Frontal cortex (tissue), 2 donors: ENCODE measurements around a stretch of chr11.

GRCh38 chr11:94536930-94537393, 6.8 kb upstream of the FUT4 start:
- RAMPAGE, long total RNA = no peak

GRCh38 chr11:94544512-94544730, 700 bp downstream of the FUT4 start:
- RAMPAGE, long total RNA = no peak

DNA sequence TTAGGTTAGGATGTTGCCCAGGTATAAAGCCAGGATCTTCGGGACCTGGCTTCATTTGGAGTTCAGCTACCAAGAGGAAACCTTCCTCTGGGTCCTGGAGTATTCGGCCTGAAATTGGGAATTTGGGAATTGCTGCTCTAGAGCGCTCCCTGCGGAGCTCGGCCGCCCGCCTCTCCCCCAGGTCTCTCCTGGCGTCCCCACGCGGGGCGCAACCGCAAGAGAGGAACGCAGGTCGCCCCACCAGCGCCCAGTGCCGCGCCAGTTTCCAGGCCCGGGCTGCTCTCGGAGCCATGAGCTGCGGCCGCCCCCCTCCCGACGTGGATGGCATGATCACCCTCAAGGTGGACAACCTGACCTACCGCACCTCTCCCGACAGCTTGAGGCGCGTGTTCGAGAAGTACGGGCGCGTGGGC, 12.2 kb downstream of the KDM4E start:
- RAMPAGE, long total RNA = no peak

DNA sequence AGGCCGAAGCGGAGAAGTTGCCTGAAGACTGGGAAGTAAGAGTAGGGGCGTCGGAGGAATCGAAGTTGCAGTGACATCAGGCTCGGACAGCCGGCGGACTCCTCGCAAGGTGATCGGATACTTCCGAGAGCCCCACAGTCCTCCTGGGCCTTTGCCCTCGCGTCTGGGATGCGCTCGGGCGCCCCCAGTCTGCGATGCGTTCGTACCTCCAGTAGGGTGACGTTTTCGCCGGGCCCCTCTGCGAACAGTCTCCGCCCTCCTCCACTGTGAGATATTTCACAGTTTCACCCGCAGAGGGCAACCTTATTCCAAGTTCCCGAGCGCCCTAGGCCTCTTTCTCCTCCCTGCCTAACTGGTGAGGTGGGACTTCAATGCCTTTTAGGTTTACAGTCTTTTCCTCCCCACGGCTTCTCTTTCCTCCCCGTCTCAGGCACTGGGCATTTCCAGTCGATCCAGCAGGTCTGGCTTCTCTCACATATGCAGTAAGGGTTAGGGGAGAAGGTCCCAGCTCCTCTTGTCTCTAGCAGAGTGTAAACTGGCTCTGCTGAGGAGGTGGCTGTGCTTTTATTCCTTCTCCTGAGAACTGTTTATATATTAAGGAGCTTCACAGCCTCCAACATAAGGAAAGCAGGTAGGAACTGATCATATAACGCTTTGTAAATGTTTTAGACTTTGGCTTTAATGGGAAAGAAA, 61.9 kb downstream of the ENDOD1 start:
- RAMPAGE, long total RNA = no peak

- RAMPAGE, long total RNA = no peak
These were observed 63.5 kb downstream of the ENDOD1 start for GRCh38 chr11:95152916-95153785.

- RAMPAGE, long total RNA = no peak
These were observed 497 bp downstream of the SESN3 start for GRCh38 chr11:95230541-95230869.

GRCh38 chr11:95242303-95243193, 11.5 kb upstream of the SESN3 start:
- RAMPAGE, long total RNA = no peak

DNA sequence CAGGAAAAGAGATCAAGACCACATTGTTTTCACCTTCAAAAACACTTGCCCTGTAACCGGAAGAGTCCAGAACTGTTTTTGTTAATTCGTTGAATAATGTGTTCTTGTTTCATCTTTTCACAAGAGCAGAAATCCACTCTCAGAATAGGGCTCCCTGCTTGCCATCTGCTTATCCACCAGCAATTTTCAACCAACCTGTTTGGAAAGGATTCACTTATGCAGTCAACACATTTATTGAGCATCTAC, 100.6 kb downstream of the FAM76B start:
- RAMPAGE, long total RNA = no peak

- RAMPAGE, long total RNA = no peak
These were observed 199.5 kb downstream of the MAML2 start for GRCh38 chr11:96143381-96143918.

- RAMPAGE, long total RNA = no peak
These were observed 134.7 kb downstream of the MAML2 start for GRCh38 chr11:96208151-96208769.

DNA sequence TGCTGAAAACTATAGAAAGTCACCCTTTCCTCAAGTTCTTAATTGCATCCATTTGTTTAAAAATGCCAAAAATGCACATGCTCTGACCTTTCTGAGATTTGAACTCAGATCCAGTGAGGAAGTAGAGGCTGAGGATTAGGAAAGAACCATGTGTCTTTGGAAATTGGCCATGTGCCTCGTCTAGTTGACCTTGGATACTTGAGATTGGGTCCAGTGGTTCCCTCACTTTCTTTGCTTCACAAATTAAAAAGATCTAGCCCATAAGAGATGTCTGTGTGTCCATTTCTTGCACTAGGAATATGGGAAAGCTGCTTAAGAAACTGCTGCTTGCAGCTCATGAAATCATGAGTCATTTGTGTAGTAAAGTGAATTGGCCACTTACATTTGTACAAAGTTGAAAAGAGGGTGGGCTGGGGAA, 128.2 kb downstream of the MAML2 start:
- RAMPAGE, long total RNA = no peak

DNA sequence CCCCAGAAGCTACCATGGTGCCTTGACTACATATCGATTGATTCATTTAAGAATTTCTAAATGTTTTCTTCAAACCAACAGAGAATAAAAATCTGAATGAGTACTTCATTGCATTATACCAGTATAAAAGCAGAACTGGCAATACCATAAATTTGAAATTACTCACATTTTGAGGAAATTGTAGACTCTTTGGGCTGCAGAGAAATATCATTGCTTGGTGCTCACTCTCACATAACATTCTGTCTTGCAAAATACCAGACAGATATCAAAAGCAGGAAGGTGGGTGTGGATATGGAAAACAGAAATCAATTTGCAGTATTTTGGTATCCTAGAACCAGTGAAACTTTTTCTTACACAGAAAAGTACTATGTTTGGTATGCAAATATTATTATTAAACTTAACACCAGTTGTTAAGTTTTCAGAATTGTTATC, 113.4 kb downstream of the MAML2 start:
- RAMPAGE, long total RNA = no peak

GRCh38 chr11:96252873-96253928, 89.8 kb downstream of the MAML2 start:
- RAMPAGE, long total RNA = no peak

DNA sequence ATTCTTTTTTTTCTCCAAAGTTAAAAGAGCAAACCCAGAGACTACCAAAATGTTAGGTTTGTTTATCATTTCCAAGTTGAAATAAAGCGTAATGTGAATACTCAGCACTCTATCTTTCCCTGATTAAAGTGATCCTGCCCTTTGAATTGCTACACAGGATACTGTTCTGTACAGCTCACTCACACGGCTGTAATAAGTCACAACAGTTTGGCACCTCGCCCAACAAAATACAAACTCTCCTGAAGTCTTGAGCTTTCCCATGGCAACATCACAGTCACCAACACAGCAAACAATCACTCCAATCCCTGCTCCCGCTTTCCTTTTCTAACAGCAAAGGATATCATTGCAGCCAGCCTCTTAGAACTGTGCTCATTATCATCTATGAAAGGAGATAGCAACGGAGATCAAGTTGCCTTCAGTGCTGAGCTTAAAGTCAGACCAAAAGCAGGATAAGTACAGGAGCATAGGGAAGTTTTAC, 36.1 kb downstream of the MAML2 start:
- RAMPAGE, long total RNA = no peak

DNA sequence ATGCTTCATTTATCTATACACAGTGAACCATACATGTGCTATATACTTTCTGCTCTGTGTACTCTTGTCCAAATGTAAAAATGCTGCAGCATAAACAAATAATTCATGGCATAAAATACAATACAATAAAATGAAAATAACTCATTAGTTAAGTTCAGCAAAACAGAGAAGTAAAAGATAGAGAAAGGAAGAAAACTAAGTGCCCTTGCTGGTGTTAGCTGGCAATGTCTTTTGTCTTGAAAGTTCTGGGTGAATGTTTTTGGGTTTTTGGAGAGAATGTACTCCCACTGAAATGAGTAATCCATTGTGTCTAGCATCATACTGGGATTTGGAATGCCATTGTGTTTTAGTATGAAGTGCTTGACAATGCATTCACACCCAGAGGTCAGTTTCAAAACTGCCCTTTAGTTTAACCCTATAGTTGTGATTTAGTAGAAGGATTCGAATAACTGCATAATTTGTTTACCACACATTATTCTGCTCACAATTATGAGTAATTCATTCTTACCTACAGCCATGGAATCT, 34.0 kb downstream of the MAML2 start:
- RAMPAGE, long total RNA = no peak

- RAMPAGE, long total RNA = no peak
These were observed 1.6 kb downstream of the MAML2 start for GRCh38 chr11:96341032-96342084.

DNA sequence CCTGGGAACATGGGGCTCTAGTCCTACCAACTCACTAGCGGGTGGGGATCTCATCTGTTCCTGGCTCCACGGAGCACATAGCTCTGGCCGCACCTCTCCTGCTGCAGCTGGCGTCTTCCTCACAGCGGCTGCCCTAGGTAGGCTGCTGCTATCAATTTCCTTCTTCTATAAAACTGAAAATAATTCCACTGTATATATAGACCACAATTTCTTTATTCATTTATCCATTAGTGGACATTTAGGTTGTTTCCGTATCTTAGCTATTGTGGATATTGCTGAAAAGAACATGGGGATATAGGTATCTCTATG, 812.1 kb upstream of the CNTN5 start:
- RAMPAGE, long total RNA = no peak

- RAMPAGE, long total RNA = no peak
These were observed 131.3 kb downstream of the ARHGAP42 start for GRCh38 chr11:100817953-100819169.

DNA sequence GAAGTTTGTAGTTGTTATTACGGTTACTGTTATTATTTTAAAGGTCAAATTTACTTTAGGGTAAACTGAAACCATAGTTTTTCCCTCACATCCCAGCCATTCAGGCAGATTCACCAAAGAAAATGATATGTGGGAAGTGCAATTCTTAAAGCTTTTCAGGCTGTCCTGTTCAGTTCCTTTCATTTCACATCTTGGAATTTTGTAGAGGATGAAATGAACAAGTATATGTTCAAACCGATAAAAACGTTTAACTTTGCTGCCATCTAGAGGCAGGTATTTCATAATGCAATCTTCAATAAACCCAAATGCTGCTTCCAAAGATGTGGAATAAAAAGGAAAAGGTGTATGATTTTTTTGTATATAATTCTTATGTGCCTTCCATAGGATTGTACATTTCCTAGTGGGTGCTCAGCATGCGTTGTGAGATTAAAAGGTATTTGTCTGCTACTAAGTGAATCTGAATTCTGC, 199.5 kb downstream of the PGR start:
- RAMPAGE, long total RNA = no peak

- RAMPAGE, long total RNA = no peak
These were observed 2.8 kb downstream of the PGR start for GRCh38 chr11:101126780-101127181.